NCI-H460 (cell line): Measurements from ENCODE around the genes H3C14, PLEKHO1 and ECM1.

GRCh38 chr1:148151120-148151306 is 1.1 kb downstream of the NBPF11 start:
RAMPAGE:
- cytosol, long total RNA: no peak
- long total RNA: no peak
- nucleus, long total RNA: no peak

RAMPAGE:
- cytosol, long total RNA: no peak
- long total RNA: no peak
- nucleus, long total RNA: no peak
Observed at GRCh38 chr1:148155286-148156312, 3.5 kb upstream of the NBPF11 start.

DNA sequence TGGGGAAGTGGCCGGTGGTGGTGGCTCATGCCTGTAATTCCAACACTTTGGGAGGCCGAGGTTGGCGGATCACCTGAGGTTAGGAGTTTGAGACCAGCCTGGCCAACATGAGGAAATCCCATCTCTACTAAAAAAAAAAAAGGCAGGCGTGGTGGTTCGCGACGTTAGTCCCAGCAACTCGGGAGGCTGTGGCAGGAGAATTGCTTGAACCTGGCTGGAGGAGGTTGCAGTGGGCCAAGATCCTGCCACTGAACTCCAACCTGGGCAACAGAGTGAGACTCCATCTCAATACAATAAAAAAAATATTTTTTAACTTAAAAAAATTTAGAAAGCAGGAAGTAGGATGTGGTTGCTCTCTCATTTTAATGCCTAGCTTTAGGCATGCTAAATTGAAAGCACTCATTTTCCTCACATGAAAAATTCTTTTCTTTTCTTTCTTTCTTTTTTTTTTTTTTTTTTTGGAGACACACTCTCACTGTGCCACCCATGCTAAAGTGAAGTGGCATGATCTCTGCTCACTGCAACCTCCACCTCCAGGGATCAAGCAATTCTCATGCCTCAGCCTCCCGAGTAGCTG is 109.6 kb downstream of the PPIAL4G start:
RAMPAGE:
- cytosol, long total RNA: no peak
- long total RNA: no peak
- nucleus, long total RNA: no peak

DNA sequence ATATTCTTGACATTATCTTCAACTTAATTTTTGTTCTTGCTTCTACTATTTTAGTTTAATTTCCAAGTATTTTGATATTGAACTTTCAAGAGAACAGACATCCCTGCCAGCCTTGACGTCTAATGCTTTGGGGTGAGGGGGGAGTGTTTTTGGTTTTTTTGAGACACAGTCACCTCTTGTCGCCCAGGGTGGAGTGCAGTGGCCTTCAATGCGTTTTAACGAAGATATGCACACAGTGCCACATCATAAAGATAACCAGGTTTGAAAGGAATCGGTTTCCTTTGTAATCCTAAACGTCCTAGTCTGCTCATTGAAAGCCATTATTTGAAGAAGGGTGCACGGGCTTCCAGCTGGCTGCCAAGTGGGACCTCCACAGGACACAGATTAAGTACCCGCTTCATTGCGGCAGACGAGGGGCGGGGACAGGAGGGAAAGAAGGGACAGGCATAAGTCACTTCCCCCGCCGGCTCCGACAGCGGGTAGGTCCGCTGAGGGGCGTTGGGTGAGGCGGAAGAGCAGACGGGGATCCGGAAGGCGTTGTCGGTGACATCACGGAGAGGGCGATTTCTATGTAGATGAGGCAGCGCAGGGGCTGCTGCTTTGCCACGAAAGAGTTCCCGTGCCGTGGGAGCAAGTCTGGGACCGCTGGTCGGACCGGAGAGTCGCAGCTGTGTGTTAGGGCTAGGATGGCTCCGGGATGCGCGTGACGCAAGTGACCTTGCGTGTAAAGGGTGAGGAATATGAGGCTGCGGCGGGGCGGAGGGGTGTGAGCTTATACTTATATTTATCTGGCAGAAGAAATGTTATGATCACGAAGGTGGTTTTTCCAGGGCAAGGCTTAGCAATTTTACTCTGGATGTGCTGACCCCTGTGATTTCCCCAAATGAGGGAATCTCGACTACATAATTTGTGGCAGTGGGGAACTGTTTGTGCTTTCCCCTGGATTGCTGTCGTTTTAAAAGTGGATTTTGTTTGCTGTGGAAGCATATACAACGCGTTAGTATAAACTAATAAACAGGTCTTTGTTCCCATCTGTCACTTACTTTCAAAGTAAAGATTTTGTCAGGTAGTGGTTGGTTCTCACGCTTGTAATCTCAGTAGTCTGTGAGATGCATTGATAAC is 80.8 kb downstream of the PPIAL4G start:
RAMPAGE:
- cytosol, long total RNA: no peak
- long total RNA: no peak
- nucleus, long total RNA: no peak

GRCh38 chr1:148953327-148953691 is 109.1 kb downstream of the PDE4DIP start:
RAMPAGE:
- cytosol, long total RNA: no peak
- long total RNA: no peak
- nucleus, long total RNA: no peak

DNA sequence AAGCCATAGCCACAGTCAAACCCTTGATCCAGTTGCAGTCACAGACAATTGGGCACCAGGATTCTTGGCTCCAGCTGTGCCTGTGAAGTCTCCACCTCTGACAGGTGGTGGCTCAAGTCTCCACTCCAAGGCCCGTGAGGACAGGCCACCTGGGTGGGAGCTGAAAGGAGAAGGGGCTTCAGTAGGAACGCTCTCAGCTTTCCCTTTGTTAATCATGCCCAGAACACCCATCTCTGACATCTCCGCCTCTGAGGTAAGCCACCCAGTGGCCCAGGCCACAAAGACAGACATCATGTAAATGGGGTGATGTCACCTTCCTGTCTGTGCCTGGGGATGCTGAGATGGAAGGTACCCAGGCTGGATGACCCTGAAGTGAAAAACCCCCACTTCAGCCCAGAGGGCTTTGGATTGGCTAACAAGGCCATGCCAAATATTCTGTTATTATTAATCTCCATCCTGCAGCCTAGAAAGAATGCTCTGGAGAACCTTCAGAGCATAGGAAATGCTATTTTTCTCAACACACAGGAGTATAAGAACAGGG is 10.3 kb upstream of the NBPF9 start:
RAMPAGE:
- cytosol, long total RNA: no peak
- long total RNA: no peak
- nucleus, long total RNA: no peak

RAMPAGE:
- cytosol, long total RNA: no peak
- long total RNA: no peak
- nucleus, long total RNA: no peak
Observed at GRCh38 chr1:149176512-149177371, 73.4 kb upstream of the NBPF9 start.

RAMPAGE:
- cytosol, long total RNA: no peak
- long total RNA: no peak
- nucleus, long total RNA: no peak
Observed at GRCh38 chr1:149428647-149429051, 38.2 kb downstream of the NOTCH2NLC start.

GRCh38 chr1:149608558-149608802 is 24.8 kb downstream of the PPIAL4C start:
RAMPAGE:
- cytosol, long total RNA: no peak
- long total RNA: no peak
- nucleus, long total RNA: no peak

GRCh38 chr1:149641063-149641547 is 57.5 kb downstream of the PPIAL4C start:
RAMPAGE:
- cytosol, long total RNA: no peak
- long total RNA: no peak
- nucleus, long total RNA: no peak

RAMPAGE:
- cytosol, long total RNA: no peak
- long total RNA: no peak
- nucleus, long total RNA: no peak
Observed at GRCh38 chr1:149841004-149841600, at the start of gene H3C14. Gene H3C14, minus strand, starts transcription at chr1:149841208.

DNA sequence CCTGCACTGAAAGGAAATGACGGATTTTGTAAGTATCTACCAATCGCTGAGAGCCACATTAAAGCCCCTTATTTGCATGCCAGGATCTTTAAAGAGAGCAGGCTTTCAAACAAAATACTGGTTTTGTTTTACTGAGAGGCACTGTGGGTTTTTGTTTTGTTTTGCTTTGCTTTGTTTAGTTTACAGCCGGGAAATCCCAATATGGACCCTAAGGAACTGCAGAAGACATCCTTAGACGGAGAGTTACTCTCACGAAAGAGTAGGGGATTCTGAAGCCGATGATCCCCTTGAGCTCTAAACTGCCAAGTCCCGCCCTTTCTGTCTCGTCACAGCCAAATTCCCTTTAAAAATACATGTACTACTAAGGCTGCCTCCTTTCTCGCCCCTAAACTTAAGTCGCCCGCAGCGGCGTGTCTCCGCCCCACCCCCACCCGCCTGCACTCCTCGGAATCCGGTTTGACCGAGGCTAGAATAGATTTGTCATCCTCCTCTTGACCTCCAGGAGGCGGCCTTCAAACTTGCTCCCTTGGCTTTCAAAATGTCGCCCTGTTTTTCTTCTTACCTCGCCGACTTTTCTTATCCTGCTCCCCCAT is 427 bp upstream of the H2AC21 start:
RAMPAGE:
- cytosol, long total RNA: no peak
- long total RNA: no peak
- nucleus, long total RNA: no peak

DNA sequence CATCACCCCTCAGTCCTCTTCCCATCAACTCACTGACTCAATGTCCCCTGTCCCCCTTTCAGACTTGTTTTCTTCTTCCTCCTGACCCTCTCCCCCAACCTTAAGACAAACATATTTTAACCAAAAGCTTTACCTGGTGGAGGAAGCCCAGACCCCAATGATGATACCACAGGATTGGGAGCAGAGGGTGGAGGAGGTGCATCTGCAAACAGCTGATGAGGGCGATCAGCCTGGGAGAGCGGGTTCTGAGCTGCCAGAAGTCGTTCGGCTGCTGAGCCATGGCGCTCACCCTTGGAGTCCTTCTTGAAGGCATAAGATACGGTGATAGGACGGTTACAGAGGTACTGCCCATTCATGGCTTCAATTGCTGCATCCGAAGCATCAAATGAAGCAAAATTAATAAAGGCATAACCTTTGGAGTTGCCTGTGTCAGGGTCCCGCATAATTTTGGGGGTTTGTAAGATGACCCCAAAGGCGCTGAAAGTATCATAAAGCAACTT is 1.3 kb downstream of the SF3B4 start:
RAMPAGE:
- cytosol, long total RNA: no peak
- long total RNA: no peak
- nucleus, long total RNA: no peak

RAMPAGE:
- cytosol, long total RNA: no peak
- long total RNA: no peak
- nucleus, long total RNA: no peak
Observed at GRCh38 chr1:150149324-150150378, at the start of gene PLEKHO1. Gene PLEKHO1, plus strand, starts transcription at chr1:150149916.

DNA sequence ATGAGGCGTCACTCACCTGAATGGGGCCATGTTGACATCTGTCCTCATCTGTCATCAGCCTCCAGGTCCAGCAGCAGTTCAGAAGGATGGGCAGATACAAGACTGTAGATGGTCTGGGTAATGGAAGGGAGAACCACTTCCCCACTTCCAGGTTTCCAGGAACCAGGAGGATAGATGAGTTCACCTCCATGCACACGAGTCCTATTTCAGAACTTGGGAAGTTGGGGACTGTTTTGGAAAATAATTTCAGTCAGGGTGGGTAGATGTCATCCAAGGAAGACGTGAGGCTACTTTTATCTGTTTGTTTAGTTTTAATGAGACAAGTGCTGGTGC is 4.7 kb downstream of the PLEKHO1 start:
RAMPAGE:
- cytosol, long total RNA: no peak
- long total RNA: no peak
- nucleus, long total RNA: no peak

DNA sequence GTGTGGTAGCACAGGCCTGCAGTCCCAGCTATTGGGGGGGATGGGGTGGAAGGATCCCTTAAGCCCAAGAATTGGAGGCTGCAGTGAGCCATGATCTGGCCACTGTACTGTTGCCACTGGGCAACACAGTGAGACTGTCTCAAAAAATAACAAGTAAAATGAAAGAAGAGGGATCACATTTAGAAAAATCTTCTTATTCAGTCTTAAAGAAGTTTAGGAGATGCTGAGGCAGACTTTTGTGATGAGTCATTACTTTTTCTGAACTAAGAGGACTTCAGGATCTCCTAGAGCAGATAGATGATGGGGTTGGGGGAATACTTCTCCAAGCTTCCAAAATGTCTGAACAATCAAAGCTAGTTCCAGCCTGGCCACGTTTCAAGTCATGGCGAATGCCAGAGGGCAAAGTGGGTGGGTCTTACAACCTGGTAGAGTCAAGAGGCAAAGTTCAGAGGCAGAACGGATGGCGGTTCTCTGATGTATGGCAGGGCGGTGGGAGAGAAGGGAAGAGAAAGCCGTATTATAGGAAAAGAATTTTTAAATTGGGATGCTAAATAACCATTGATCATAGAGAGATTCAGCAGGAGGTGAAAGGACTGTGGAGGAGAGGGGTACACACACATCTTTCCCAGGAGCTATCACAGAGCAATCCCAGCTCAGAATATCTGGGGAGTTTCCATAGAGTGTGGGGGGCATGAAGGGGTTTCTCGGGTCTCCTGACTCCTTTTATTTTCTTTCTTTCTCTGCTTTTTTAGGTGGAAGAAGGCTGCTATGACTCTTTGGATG is 2.1 kb upstream of the CIART start:
RAMPAGE:
- cytosol, long total RNA: no peak
- long total RNA: no peak
- nucleus, long total RNA: no peak

DNA sequence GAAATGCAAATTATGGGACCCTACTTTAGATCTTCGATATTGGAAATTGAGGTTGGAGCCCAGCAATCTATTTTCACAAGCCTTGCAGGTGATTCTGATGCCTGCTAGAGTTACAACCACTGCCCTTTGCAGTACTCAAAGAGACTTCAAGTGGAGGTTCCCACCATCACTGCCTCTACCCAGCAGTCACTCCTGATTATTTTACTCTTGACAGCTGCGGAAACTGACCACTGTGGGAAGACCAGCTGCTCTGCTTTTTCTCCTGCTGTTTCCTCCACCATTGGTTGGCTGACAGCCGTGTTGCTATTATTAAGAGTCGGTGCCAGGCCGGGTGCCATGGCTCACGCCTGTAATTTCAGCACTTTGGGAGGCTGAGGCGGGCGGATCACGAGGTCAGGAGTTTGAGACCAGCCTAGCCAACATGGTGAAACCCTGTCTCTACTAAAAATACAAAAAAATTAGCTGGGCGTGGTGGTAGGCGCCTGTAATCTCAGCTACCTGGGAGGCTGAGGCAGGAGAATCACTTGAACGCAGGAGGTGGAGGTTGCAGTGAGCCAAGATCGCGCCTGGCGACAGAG is 11.2 kb upstream of the PRPF3 start:
RAMPAGE:
- cytosol, long total RNA: no peak
- long total RNA: no peak
- nucleus, long total RNA: no peak

DNA sequence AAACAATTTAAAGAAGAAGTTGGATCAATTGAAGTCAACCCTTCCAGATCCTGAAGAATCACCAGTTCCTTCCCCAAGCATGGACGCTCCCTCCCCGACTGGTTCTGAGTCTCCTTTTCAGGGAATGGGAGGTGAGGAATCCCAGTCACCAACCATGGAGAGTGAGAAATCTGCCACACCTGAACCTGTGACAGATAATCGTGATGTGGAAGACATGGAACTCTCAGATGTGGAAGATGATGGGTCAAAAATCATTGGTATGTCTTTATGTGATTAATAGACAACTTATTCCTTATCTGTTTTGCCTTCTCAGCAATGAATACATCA is 29.9 kb upstream of the TARS2 start:
RAMPAGE:
- cytosol, long total RNA: no peak
- long total RNA: no peak
- nucleus, long total RNA: no peak

GRCh38 chr1:150507555-150508397 is at the start of gene ECM1:
Gene ECM1, plus strand, starts transcription at chr1:150508109.
RAMPAGE:
- cytosol, long total RNA: start-site peak on the plus strand at chr1:150508050-150508122, 36 and 10 reads in 2 replicates
- long total RNA: no peak
- nucleus, long total RNA: no peak

RAMPAGE:
- cytosol, long total RNA: no peak
- long total RNA: no peak
- nucleus, long total RNA: no peak
Observed at GRCh38 chr1:150544267-150544554, 5.0 kb upstream of the ADAMTSL4 start.